Type B pancreatic cell (in vitro differentiated cells): ENCODE measurements around a stretch of chr6.

GRCh38 chr6:100196271-100197062, 202.4 kb upstream of the MCHR2 start:
- PRO-cap = no peak

DNA sequence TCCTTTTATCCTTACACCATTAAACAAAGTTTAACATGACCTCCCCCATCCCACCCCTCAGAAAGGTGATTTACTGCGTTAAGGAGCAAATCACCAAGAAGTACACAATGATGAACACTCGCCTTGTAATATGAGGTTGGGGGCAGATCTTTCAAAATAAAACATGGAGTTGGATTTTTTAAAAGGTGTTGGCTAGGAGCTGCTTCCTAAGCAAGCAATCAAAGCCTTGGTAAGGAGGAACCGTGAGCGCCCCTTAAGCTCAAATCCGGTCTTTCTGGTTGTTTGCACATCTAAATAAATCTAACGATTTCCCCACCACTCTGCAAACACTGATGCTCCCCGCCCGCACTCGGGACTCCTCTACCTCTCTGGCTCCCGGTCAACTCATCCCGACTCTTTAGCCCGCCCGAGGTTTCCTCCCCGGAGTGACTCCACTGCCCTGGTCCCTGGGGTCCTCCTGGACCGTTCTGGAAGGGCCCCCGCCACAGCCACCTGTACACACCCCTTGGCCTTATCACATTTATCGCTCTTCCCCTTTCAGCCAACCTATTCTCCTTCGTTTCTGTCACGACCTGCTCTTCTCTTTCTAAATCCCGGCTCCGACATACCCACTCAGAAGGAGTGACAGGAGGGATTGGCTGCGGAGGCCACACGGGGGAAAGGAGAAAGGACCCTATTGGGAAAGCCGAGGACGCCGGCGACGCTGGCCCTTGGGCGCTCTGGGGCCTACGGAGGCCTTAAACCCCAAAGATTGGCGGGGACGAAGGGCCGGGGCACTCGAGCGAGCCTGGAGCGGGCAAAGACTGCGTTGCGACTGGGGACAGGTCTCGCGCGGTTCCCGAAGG, 9.6 kb downstream of the SIM1 start:
- PRO-cap = no peak

DNA sequence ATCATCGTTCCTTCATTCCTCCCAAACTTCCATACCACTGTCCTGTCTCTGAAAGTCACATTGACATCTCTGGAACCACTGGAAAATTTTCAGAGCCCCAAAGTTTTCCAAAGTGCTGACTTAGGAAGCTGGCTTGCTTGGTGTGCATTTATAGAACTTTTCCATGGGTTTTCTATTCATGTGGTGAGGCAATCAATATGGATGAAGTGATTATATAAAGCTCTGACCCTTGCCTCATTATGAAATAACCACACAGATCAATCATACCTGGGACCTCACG, 22.8 kb upstream of the SIM1 start:
- PRO-cap = no peak

DNA sequence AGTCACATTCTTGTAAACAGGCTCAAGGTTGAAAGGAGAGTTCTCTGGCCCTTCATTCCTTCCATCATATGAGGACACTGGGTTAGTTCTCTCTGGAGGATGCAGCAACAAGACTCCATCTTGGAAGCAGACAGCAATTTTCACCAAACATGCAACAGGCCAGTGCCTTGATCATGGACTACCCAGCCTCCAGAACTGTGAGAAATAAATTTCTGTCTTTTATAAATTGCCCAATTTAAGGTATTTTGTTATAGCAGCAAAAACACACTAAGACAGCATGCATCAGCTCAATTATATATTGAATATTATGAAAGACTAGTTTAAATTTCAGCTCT, 190.4 kb upstream of the GRIK2 start:
- PRO-cap = no peak

DNA sequence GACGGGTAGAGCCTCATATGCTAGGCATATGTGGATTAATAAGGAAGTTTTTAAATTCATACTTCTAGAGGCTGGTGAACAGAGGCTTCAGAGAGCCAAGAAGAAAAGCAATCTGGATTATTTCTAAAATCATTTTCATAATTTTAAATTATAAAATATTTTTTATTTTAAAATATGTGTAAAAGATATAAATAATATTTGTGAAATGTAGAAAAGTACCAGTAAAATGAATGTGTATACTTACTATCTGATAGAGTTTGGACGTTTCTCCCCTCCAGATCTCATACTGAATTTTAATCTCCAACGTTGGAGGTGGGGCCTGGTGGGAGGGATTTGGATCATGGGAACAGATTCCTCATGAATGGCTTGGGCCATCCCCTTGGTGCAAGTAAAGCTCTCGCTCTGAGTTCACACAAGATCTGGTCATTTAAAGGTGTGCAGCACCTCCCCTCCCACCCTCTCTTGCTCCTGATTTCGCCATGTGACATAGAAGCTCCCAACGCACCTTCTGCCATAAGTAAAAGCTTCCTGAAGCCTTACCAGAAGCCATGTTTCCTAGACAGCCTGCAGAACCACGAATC, 219.1 kb downstream of the HACE1 start:
- PRO-cap = no peak

DNA sequence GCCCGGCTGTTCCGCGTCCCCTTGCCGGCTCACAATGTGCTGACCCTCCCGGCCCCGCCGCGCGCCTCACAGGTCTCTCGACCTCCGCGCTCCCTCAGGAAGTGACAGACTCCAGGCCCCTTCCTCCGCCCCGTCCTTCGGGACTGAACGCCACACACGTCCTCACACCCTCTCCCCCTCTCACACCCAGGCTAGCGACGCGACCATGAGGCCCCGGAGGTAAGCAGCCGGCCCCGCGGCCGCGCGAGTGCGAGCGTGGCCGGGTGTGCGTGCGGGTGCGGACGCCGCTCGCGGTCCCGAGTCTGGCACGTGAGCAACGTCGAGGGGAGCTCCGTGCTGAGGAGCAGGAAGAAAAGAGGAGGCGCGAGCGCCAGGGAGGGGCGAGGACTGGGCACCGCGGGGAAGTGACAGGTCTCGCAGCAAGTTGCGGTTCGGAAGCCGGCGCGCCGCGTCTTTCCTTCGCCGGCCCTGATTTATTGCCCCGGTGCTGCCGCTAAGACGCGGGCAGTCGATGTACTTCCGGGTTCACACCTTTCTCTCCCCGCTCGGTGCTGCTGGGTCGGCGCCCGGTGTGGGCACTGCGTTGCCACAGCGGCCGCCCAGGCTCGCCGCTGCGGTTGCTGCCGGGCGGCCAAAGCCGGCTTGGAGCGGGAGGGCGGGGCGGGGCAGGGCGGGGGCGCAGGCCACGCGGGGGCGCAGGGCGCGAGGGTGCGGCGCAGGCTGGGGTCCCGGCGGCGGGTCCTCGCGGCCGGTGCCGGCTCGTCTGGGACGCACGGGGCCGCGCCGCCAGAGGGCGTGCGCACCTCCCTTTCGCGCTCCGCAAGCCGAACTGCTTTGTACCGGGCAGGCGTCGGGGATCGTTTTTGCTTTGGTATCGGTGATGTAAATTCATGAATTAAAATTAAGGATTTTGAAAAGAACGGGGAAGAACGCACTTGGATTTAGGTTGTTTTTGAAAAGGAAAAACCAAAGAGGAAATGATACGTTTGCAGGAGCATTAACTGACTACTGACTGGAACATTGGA, 15.8 kb upstream of the LIN28B start:
- PRO-cap = no peak

DNA sequence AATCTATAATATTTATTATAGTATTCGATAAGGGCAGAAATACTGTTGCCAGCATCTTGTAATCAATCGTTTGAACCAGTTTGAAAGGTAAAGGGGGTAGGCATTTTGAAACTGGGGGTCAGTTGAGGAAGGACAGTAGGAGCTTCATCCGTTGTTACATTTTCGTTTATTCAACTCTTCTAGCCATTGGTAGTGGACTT, 1.1 kb upstream of the LIN28B start:
- PRO-cap = no peak

DNA sequence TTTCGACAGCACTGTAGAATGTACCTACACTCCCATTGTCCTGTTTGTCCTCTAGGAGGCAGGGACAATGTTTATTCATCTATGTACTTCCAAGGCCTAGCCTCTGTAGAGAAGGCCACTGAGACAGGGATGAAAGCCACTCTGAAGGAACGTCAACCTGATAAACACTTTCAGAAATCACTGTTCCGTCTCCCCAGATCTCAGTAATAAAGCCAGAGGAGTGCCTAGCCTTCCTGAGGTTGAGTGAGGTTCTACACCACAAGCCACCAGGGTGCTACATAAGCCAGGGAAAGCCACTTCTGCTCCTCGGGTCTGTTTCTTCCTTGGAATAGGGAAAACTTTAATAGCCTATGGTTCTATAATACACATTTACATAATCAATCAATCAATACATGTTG, 1.9 kb downstream of the BVES start:
- PRO-cap = no peak

DNA sequence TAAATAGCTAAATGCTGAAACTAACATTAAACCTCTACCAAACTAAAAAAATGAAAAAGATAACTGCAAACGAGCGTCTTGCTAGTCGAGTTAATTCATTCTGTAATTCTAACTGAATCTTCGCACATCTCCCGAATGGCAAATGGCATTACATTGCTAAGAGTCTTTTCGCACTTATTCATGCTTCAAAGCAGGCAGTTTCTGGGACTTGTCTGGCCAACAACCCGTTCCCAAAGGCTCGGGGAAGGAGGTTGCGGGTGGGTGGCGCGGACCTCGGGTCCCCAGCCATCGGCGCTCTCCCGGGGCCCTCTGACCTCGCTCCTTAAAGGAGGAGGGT, 940 bp downstream of the BVES start:
- PRO-cap = no peak

DNA sequence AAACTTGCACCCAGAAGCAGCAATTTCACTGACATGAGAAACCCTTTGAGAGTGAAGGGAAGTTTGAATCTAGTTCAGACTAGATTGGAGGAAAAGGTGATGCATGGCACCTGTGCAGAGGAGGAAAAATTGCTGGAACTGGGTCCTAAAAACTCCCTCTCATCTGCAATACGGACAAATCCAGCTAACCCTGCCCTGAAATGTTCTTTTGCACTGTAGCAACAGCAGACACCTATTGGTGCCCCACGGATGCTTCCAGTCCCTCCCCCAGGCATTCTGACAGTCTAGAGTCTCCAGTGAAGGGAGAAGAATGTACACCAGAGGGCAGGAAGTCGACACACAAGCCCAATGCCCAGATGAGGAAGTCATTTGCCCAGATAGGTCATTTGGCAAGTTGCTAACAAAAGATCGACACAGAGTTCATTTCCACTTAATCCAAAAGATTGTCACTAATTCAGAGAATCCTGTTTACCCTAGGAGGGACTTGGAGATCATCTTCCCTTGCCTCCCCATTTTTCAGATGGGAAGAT, 293.1 kb upstream of the PRDM1 start:
- PRO-cap = no peak

GRCh38 chr6:105985459-105986090, 100.6 kb upstream of the PRDM1 start:
- PRO-cap = no peak

DNA sequence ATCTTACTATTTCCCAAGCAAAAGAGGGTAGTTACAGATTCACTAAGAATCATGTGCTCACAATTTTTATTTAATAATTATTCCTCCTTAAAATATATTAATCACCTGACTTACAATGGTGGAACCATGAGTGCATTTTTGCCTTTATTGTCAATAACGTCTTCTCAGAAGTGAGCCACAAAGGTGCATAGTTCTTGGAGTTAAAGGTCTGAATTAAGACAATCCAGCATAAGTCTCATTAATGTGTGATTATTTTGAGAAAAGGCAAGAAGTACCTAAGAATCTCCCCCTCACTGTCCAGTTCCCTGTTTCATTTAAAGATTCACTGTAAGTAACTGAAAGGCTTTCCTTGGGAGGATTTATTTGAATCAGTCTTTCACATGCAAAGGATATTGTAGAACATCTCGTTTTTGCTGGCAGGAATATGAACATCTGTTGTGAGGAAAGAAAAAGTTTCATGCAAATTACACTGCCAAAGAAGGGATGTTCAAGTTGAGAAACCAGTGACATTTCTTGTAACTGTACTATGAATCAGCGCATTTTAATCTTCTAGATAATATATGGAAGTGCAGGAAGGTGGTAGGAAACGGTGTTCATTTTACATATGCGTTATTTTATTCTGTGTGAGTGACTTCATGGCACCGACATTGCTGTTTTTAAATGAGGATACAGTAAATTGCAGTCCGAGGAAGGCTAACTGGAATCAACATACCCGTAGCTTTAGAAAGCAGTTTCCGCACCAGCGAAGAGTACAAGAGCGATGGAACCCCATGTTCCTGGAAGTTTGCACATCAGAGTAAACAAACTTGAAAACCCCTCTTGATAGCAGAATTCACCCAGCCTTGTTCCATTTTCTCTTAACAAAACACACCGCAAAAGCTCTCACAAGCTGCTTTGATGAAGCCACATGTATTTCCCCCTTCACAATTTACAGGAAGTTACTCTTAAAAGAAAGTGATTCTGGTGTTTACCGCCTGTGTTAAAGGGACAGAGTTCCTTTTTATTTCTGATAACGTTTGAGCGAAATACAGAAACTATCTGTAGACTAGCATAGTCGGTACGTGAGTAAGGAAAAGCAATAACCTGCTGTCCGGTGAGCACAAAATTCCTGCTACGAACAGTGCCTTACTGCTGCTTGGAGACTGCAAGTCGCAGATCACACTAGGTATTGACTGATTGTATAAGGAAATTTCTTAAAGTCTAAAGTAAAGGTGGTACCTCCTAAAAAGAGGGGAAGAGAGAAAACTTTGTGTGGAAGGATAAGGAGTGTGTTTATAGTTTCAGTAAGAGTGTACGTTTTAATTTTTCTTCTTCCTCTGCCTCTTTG, 11.4 kb downstream of the PRDM1 start:
- PRO-cap = no peak

GRCh38 chr6:106163778-106164989, 78.0 kb downstream of the PRDM1 start:
- PRO-cap = no peak

DNA sequence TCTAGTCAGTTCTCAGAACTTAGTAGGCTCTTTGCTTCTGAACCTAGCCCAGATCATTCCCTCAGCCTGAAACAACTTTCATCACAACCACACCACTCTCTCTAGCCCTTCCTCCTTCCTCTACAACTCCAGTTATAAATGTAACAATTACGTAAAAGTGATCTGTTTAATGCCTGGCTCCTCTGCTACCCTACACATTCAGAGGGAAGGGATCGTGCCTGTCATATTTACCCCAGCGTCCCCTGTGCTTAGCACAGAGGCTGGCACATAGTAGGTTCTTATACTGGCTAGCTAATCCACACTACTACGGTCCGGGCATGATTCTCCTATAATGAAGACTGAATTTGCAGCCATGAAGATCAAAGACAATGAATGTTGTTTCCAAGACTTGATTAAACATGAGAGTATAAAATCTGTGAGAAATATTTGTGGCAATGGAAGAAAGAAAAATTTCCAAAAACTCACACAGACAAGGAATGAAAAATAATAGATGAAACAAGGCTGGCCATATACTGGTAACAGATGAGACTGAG, 53.0 kb downstream of the ATG5 start:
- PRO-cap = no peak

DNA sequence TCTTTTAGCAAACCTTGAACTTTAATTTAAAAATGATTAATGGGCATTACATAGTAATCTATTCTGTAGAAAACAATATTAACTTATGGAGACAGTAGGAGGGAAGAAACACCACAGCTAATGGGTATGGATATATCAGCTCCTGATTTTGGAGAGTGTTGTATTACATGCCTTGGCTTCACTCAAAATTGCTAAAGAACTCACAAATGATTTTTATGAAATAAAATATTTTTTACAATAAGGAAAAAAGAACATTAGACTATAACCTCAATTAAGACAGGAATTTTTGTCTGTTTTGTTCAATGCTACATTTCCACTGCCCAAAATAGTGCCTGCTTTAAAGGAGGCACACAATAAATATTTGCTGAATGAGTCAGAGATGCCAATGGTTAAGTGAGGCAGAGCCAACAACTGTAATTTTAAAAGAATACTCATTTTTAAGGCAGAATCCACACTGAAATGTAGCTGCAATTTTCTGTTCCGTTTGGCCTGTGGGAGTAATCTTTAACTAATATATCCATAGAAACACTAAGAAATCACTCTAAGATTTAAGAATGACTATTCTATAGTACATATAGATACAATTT, 15.6 kb downstream of the ATG5 start:
- PRO-cap = no peak

DNA sequence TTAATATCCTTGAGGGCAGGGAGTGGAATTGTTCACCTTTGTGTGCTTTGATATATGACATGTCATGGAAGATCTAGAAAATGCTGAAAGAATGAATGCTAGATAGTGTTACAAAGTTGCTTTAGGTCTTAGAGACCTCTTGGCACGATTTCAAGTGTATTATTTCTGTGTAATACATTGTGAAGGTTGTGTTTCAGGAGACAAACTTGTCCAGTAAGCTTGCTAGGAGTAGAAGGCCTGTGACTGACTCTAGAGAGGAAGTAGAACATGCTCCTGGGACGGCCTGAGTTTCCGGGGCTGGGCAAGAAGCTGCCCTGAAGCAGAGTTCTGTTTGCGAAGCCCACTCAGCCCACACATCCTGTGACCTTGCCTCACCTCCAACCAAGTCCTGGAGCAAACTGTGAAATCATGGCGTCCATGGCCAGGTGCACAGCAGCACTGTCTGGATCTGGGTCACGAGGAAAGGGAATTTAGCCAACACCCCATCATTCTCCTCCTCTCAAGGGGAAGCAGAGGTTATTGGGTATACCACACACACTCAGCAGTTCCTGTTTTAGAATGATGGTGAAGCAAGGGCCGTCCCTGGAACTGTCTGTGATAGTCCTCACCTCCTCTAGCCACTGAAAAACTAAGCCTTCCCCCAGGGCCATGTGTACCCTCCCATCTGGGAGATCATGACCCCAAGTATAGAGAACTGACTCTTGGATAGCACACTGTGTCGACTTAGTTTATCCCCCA, 87.4 kb downstream of the CRYBG1 start:
- PRO-cap = no peak

GRCh38 chr6:106454603-106454946, 94.1 kb downstream of the CRYBG1 start:
- PRO-cap = no peak

DNA sequence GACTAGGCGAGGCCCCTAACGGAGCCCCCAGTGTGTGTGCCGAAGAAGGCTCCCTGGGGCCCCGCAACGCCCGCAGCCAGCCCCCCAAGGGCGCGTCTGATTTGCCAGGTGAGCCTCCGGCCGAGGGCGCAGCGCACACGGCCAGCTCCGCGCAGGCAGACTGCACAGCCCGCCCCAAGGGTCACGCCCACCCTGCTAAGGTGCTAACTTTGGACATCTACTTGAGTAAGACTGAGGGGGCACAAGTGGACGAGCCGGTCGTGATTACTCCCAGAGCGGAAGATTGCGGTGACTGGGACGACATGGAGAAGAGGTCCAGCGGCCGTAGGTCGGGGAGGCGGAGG, 117.3 kb downstream of the RTN4IP1 start:
- PRO-cap = no peak

GRCh38 chr6:106514319-106514787, 114.9 kb downstream of the RTN4IP1 start:
- PRO-cap = no peak

GRCh38 chr6:106750579-106751108, 121.3 kb downstream of the QRSL1 start:
- PRO-cap = unidirectional peak, minus-strand start at chr6:106750700